Keratinocyte (primary cell): ENCODE results near the genes MICAL1 and SLC22A16.

GRCh38 chr6:108620820-108621694 lies 60.3 kb downstream of the FOXO3 start:
CAGE:
- cytosol, long polyA minus RNA, result no peak
- cytosol, long polyA plus RNA, result no peak
- long polyA plus RNA, result no peak
- nucleus, long polyA minus RNA, result no peak
- nucleus, long polyA plus RNA, result no peak

DNA sequence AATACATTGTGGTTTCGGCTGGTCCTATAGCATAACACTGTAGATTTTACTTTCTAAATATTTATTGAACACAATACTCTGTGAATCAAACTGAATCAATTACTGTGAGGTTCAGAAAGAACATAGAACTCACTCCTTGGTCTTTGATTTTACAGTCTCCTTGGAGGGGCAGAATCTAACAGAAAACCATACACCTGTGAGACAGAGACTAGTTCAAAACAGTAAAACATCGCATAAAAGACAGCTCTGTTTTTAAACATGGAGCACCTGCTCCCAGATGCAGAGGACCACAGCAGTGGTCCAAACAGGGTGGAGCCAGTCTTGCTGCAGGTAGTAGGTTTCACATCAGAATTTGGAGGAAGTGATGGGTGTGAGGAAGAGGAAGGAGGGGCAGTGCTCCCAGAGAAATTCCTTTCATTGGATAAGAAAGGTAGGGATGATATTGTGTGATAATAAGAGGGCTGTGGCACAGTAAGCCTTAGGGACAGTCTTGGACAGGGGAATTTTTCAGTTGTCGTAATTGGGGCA lies 79.1 kb downstream of the FOXO3 start:
CAGE:
- cytosol, long polyA minus RNA, result no peak
- cytosol, long polyA plus RNA, result no peak
- long polyA plus RNA, result no peak
- nucleus, long polyA minus RNA, result no peak
- nucleus, long polyA plus RNA, result no peak

CAGE:
- cytosol, long polyA minus RNA, result no peak
- cytosol, long polyA plus RNA, result no peak
- long polyA plus RNA, result no peak
- nucleus, long polyA minus RNA, result no peak
- nucleus, long polyA plus RNA, result no peak
These were observed 100.7 kb downstream of the FOXO3 start for GRCh38 chr6:108661355-108661955.

DNA sequence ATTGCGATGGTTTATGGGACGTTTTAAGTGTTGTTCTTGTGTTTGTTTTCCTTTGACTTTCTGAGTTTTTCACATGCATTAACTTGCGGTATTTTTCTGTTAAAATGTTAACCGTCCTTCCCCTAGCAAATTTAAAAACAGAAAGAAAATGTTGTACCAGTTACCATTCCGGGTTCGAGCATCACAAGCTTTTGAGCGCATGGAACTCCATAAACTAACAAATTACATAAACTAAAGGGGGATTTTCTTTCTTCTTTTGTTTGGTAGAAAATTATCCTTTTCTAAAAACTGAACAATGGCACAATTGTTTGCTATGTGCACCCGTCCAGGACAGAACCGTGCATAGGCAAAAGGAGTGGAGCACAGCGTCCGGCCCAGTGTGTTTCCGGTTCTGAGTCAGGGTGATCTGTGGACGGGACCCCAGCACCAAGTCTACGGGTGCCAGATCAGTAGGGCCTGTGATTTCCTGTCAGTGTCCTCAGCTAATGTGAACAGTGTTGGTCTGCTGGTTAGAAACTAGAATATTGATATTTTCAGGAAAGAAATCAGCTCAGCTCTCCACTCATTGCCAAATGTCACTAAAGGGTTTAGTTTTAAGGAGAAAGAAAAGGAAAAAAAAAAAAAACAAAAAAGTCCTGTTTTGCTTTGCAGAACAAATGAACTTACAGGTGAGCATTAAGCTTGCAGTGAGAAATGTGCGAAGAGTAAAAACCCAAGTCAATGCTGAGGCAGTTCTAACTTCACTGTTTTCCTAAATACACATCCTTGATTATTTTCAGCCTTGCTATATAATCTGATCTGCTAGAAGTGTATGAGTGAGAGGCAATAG lies 119.6 kb downstream of the FOXO3 start:
CAGE:
- cytosol, long polyA minus RNA, result no peak
- cytosol, long polyA plus RNA, result no peak
- long polyA plus RNA, result no peak
- nucleus, long polyA minus RNA, result no peak
- nucleus, long polyA plus RNA, result no peak

DNA sequence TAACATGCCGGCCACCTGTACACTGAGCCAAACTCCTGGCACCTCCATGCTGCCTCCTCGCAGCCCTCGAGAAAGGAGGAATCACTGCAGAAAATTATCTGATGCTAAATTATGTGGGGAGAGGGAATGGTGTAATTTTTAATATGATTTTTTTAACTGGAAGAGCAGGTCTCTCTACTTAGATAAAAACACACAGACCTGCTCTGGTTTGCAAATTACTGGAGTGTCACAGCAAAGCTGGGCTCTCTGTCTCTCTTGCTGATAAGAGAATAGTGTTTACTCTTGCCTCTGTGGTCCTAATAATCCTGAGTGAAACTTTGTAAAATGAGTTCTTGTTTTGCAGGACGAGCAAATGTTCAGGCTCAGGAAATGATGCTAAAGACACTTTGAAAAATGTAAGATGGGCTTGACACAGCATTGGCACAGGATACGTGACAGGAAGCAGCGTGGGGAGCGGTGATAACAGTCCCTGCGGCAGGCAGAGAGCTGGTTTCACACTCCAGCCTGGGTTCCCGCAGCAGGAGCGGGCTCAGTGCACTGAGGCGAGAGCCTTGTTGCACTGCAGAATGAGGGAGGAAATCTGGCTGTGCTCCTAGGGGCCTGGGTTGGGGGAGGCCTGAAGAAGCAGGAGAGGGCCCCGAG lies 49.8 kb upstream of the ARMC2 start:
CAGE:
- cytosol, long polyA minus RNA, result no peak
- cytosol, long polyA plus RNA, result no peak
- long polyA plus RNA, result no peak
- nucleus, long polyA minus RNA, result no peak
- nucleus, long polyA plus RNA, result no peak

DNA sequence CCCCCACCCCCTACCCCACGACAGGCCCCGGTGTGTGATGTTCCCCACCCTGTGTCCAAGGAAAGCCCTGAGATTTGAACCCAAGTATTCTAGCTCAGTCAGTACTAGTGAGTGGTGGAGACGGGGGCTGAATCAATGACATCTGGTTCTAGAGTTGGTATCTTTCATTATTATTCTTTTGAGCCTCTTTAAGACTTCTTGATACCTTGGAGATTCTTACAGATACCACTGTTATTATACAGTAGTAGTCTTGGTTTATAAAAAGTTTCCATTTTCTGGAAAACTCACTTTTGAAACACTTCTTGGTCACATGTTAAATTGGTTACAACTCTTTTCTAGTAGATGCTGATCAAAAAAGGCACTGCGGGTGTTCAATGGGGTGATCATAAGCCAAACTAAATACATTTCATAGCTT lies 88.2 kb downstream of the SESN1 start:
CAGE:
- cytosol, long polyA minus RNA, result no peak
- cytosol, long polyA plus RNA, result no peak
- long polyA plus RNA, result no peak
- nucleus, long polyA minus RNA, result no peak
- nucleus, long polyA plus RNA, result no peak

DNA sequence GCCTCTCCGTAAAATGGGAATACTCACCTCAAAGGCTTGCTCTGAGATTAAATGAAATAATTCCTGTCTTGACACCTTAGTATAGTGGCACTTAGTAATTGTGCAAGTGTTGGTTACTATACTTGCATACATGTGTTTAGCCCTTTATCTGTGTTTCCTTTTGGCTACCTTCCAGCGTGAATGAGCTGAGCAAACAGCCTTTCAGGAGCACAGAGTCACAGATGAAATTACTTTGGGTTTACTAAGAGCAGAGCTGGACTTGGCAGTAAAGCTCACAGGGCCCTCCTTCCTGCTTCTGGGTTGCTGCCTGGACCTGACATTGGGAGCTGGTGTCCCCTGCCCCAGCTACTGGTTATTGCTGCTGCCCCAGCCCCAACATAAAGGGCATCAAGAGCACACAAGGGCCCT lies 32.7 kb downstream of the CD164 start:
CAGE:
- cytosol, long polyA minus RNA, result no peak
- cytosol, long polyA plus RNA, result no peak
- long polyA plus RNA, result no peak
- nucleus, long polyA minus RNA, result no peak
- nucleus, long polyA plus RNA, result no peak

DNA sequence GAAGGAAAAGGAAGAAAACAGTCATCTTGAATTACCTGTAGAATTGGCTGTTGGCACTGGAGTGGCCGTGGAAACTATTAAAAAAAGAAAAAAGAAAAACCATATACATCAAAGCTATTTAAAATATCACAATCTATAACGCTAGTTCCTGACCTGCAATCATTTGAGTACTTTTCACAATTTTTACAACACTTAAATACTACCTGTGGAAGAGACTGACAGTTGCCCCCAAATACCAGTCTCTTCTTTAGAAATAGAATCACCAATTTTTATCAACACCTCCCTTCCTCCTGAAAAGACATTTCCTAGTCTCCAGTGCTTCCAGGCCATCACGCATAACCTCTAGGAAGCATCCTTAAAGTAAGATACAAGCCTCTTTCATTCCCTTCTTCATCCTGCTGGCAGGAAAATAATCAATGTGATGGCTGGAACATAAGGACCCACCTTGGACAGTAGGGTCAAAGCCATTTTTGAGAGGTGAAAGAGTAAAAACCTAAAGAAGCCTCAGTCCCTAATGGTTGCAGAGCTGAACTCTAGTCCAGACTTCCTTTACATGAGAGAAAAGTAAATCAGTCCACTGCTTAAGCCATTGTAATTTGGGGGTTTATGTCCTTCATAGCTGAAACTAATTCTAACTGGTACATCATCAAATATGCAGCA lies 6.1 kb downstream of the CD164 start:
CAGE:
- cytosol, long polyA minus RNA, result no peak
- cytosol, long polyA plus RNA, result no peak
- long polyA plus RNA, result no peak
- nucleus, long polyA minus RNA, result no peak
- nucleus, long polyA plus RNA, result no peak

DNA sequence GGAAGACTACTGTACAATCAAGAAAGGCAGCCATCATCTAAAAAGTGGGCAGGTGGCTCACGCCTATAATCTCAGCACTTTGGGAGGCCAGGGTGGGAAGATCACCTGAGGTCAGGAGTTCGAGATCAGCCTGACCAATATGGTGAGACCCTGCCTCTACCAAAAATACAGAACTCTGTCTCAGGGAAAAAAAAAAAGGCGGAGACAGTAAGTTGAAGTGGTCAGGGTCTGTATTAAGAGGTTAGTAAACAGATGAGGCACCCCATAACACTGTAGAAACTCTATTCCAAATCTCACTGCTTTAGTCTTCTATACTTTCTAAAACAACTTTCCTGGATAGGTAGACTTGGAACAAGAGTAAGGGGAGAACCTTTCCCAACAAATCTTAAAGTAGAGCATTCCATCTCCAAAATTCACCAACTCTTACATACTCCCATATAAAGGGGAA lies 4.0 kb downstream of the CD164 start:
CAGE:
- cytosol, long polyA minus RNA, result no peak
- cytosol, long polyA plus RNA, result no peak
- long polyA plus RNA, result no peak
- nucleus, long polyA minus RNA, result no peak
- nucleus, long polyA plus RNA, result no peak

DNA sequence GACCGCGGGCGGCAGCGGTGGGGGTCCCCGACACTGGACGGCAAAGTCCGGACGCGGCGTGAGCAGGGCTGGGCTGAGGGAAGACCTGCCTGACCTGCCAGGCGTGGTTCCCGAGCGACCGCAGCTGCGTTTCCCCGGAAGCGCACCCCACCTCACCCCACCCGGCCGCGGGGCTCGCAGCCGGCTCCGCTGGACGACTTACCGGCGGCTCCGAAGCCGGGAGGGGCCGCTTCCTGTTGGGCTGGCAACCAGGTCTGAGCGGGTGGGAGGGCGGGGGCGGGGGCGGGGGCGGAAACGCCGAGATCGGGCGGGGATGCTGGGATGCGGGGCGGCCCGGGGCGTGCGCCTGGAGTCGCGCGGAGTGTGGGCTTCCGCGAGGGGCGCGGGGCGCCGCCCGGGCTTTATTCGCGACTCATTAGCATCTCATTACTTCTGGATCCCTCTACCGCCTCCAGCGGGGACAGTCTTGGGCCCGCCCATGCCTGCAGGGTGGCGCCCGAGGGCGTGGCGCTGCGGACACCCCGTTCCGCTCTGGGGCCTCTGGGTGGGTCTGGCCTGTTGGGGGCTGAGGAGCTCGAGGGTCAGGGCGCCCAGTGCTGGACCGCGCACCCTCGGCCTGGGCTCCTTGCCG lies at the start of gene MICAL1:
Gene MICAL1, minus strand, starts transcription at position 256 of the 631 bp plus-strand sequence.
CAGE:
- cytosol, long polyA minus RNA, result no peak
- cytosol, long polyA plus RNA, result start-site peak on the minus strand centred at position 199 of the sequence, 147 bp wide, 97 and 13 reads in 2 replicates
- long polyA plus RNA, result start-site peak on the minus strand centred at position 234 of the sequence, 78 bp wide, 257 and 43 reads in 2 replicates
- nucleus, long polyA minus RNA, result start-site peak on the minus strand centred at position 226 of the sequence, 63 bp wide, 34 reads
- nucleus, long polyA plus RNA, result start-site peak on the minus strand centred at position 174 of the sequence, 156 bp wide, 203 and 173 reads in 2 replicates

GRCh38 chr6:109456562-109457798 lies 1.4 kb upstream of the MICAL1 start:
CAGE:
- cytosol, long polyA minus RNA, result no peak
- cytosol, long polyA plus RNA, result no peak
- long polyA plus RNA, result no peak
- nucleus, long polyA minus RNA, result no peak
- nucleus, long polyA plus RNA, result no peak

GRCh38 chr6:109491223-109491954 lies 8.4 kb upstream of the ZBTB24 start:
CAGE:
- cytosol, long polyA minus RNA, result no peak
- cytosol, long polyA plus RNA, result no peak
- long polyA plus RNA, result no peak
- nucleus, long polyA minus RNA, result no peak
- nucleus, long polyA plus RNA, result no peak

CAGE:
- cytosol, long polyA minus RNA, result no peak
- cytosol, long polyA plus RNA, result no peak
- long polyA plus RNA, result no peak
- nucleus, long polyA minus RNA, result no peak
- nucleus, long polyA plus RNA, result no peak
These were observed 110.8 kb upstream of the GPR6 start for GRCh38 chr6:109867154-109867787.

DNA sequence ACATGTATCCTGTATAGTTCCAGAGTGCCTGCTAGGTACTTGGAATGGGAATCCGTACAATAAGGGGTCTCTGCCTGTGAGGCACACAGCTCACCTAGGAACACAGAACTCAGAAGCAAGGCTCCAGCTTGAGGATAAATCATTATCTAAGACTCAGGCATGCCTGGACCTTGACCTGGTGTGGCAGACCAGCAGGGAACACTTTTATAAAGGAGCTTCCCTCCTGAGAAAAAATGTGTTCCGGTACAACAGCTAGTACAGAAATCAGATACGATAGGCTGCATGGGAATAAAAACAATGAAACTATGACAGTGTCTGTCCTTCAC lies 70.4 kb downstream of the METTL24 start:
CAGE:
- cytosol, long polyA minus RNA, result no peak
- cytosol, long polyA plus RNA, result no peak
- long polyA plus RNA, result no peak
- nucleus, long polyA minus RNA, result no peak
- nucleus, long polyA plus RNA, result no peak

GRCh38 chr6:110475277-110475643 lies 1.2 kb downstream of the SLC22A16 start:
CAGE:
- cytosol, long polyA minus RNA, result no peak
- cytosol, long polyA plus RNA, result no peak
- long polyA plus RNA, result no peak
- nucleus, long polyA minus RNA, result no peak
- nucleus, long polyA plus RNA, result no peak

DNA sequence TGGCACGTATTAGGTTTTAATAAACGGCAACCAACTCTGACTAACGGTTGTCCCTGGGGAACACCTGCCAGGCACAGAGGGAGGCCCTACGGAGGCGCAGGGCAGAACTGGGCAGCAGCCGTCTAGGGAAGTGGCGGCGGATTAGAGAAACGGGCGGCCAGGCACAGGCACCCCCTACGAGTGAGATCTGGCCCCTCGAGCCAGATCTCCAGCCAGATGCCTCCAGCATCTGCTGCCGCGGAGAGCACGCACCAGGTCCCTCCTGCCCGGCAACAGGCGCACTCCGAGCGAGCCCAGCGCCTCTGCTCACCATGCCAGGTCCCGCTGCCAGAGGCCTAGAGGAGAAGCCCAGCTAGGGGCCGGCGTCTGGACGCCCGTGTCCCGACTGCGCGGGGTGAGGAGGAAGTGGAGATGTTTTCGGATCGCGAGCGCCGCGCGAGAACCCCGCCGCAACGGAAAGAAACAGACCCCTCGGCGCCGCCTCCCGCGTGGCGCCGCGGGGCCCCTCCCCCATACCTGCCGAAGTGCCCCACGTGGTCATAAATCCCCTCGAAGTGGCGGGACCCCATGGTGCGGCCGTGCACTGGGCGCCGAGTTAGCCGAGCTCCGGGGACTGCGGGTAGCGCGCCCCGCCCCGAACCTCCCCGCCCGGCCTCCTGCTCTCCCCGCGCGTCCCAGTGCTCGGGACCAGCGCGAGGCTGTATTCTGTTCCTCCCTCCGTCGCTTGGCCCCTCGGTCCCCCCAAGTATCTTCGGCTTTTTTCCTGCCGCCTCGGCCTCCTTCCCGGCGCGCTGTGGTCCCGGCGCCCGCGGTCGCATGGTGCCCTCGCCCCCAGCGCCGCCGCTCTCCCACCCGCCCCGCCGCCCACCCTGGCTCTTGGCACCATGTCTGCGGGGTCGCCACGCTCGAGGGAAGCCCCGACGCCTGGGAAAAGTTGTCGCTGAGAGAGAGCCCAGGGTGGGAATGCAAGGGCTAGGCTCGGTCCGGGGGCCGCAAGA lies at the start of gene SLC22A16:
Gene SLC22A16, minus strand, starts transcription at position 608 of the 998 bp plus-strand sequence.
CAGE:
- cytosol, long polyA minus RNA, result no peak
- cytosol, long polyA plus RNA, result no peak
- long polyA plus RNA, result no peak
- nucleus, long polyA minus RNA, result no peak
- nucleus, long polyA plus RNA, result no peak

DNA sequence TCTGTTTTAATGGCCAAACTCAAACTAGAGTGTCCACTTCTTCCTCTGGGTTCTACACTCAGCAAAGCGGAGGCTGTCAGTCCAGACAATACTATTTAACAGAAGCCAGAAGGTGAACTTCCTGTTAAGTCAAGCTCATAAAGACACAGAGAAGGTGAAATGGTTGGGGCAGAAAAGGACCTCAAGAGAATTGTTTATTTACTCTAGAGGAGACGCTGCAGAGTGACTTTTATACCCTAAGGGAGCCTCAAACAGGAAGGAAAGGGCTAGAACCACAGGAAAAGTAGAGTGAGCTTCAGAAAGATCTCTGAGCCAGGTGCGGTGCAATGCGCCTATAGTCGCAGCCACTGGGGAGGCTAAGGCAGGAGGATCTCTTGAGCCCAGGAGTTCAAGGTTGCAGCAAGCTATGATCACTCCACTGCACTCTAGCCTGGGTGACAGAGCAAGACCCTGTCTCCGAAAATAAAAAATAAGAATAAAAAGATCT lies 84.2 kb upstream of the SLC22A16 start:
CAGE:
- cytosol, long polyA minus RNA, result no peak
- cytosol, long polyA plus RNA, result no peak
- long polyA plus RNA, result no peak
- nucleus, long polyA minus RNA, result no peak
- nucleus, long polyA plus RNA, result no peak

DNA sequence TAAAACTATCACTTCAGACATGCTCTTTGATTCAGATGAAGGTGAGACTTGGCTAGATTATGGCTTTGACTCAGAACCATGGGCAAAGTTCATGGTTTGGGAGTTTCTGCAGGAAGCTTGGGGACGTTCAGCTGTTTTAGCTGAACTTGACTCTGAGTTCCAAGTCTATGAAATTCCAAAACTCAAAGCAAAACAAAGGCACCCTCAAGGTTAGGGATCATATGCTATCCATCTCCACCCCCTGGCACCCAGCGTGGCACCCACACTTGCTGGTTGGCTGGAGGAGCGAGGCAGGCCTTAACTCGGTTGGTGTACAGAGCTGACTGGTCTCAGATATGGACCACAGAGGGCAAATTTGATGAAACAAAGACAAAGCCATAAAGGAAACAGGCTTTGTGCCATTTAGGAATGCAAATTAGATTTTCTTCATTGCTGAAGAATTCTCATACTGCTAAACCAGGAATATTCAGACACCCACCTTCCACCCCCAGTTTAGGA lies 88.4 kb upstream of the SLC22A16 start:
CAGE:
- cytosol, long polyA minus RNA, result no peak
- cytosol, long polyA plus RNA, result no peak
- long polyA plus RNA, result no peak
- nucleus, long polyA minus RNA, result no peak
- nucleus, long polyA plus RNA, result no peak

GRCh38 chr6:110930226-110930523 lies 28.3 kb upstream of the GTF3C6 start:
CAGE:
- cytosol, long polyA minus RNA, result no peak
- cytosol, long polyA plus RNA, result no peak
- long polyA plus RNA, result no peak
- nucleus, long polyA minus RNA, result no peak
- nucleus, long polyA plus RNA, result no peak

DNA sequence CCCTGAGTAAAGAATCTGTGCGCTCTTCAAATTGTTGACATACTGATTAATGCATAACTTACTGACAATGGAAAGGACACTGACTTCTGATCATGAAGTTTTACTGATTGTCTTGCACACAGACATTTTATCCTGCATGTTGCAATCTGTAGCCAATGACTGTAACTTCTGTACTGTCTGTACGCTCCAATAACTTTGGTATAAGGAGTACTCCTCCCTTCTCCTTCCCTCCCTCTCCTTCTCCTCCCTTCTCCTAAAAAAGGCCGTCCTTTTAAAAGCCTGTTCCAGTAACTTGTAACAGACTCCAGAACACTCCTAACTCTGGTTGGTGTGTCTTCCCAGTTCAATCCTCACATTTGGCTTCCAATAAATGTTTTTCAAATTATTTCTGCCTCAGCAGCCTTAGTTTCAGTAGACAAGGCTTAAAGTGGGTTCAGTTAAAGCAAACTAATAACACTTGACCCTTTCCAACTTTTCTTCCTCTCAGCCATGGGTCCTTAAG lies 6.0 kb upstream of the GTF3C6 start:
CAGE:
- cytosol, long polyA minus RNA, result no peak
- cytosol, long polyA plus RNA, result no peak
- long polyA plus RNA, result no peak
- nucleus, long polyA minus RNA, result no peak
- nucleus, long polyA plus RNA, result no peak